Adrenal gland (tissue), 7 donors: ENCODE measurements around a stretch of chr3.

- PRO-cap, 3 experiments: no peak in any of the 3 experiments
- RAMPAGE, long total RNA, 4 experiments: start-site peak on the minus strand in 1 of 4 experiments, at chr3:197850990-197850994 at its widest, 36 reads per replicate
- RRBS: no CpG with 5 or more reads among the region's 6 CpGs
Observed at GRCh38 chr3:197850893-197851378, 59.9 kb downstream of the LRCH3 start.

GRCh38 chr3:197858521-197859229 lies 67.6 kb downstream of the LRCH3 start:
- PRO-cap, 3 experiments: no peak in any of the 3 experiments
- RAMPAGE, long total RNA, 4 experiments: no peak in any of the 4 experiments
- RRBS: no CpG with 5 or more reads among the region's 5 CpGs

GRCh38 chr3:197949195-197949988 lies 598 bp upstream of the RPL35A start:
- PRO-cap, 3 experiments: peak in 2 of 3 experiments; most common minus-strand start chr3:197949759 (in 1)
- RAMPAGE, long total RNA, 4 experiments: start-site peak on the minus strand in 3 of 4 experiments, at chr3:197949889-197949927 at its widest, 58 to 130 reads per replicate
- RRBS: no CpG with 5 or more reads among the region's 26 CpGs

- PRO-cap, 3 experiments: no peak in any of the 3 experiments
- RAMPAGE, long total RNA, 4 experiments: no peak in any of the 4 experiments
- RRBS: no CpG with 5 or more reads among the region's 3 CpGs
Observed at GRCh38 chr3:197956126-197956959, 3.4 kb downstream of the IQCG start.

DNA sequence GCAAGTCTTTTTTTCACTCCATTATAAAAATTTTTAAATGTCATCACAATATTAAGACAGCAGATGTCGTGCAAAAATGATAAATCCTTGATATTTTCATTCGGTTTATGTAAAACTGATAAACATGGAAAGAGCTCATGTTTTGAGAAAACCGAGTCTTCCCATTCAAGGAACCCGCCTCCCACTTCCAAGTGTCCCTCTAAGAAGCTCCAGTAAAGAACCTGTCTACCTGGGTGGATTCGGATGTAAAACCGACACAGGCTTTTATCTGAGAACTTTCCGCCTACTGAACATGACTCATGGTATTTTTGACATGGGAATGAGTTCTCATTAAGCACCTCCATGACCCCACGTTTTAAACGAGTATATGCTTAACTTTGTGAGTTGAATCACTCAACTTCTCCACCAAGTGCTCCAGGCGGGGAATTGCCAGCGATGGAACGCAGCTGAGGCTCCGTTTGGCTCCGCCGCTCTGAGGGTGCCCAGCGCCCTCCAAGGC lies 119.8 kb downstream of the LMLN start:
- PRO-cap, 3 experiments: no peak in any of the 3 experiments
- RAMPAGE, long total RNA, 4 experiments: no peak in any of the 4 experiments
- RRBS: no CpG with 5 or more reads among the region's 16 CpGs